Colon Carcinoma Metastatic in the Brain (tissue), 2 donors: ENCODE data around the gene SLIRP.

GRCh38 chr14:76956327-76957120, 72.0 kb downstream of the IRF2BPL start:
- PRO-cap, 2 experiments = peak in 1 of 2 experiments; most common minus-strand start chr14:76956775 (in 1)

DNA sequence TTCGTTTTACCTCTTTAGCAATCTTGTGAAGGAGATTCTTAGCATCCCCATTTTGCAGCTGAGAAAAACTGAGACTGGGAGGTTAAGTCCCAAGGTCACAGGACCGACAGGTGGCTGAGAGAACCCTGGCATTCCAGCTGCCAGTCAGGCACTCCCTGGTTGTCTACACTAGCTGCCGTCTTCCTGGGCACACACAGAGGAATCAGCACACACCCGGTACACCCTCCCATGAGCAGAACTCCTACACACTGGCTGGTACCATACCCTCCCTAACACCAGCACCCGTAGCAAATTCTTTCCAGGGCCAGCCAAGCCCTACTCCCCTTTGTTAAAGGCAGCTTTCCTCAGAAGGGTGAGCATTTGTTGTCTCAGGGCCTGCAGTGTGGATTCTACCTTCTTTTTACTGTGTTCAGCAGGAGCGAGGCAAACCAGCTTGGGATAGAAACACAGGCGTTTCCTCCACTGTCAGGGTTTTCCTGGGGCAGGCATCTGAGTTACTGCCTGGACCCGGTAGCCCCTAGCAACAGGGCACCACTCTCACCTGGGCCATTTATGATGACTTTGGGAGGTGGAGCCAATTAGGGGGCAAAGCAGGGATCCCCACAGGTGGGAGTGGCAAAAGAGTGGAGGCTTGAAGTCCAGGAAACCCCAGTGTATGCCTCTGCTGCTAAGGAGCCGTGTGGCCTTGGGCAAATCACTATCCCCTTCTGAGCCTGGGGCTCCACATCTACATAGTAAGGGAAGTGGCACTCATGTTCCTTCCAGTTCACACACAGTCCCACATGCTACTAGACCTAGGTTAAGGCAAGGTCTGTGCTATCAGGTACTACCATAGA, 70.1 kb downstream of the IRF2BPL start:
- PRO-cap, 2 experiments = no peak in any of the 2 experiments

GRCh38 chr14:76976127-76976815, 52.2 kb downstream of the IRF2BPL start:
- PRO-cap, 2 experiments = no peak in any of the 2 experiments

GRCh38 chr14:77014086-77014718, 14.3 kb downstream of the IRF2BPL start:
- PRO-cap, 2 experiments = no peak in any of the 2 experiments

DNA sequence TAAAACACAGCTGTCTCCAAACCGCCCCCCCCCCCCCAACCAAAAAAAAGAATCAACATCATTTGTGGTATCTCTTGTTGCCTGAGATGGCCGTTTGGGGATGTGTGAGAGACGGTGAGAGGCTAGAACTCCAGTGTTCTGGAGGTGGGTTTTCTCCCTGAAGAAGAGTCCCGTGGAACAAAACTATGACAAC, 3.7 kb upstream of the IRF2BPL start:
- PRO-cap, 2 experiments = no peak in any of the 2 experiments

GRCh38 chr14:77036384-77037181, 8.1 kb upstream of the IRF2BPL start:
- PRO-cap, 2 experiments = no peak in any of the 2 experiments

GRCh38 chr14:77086312-77086784, 11.7 kb upstream of the CIPC start:
- PRO-cap, 2 experiments = no peak in any of the 2 experiments

GRCh38 chr14:77204146-77204936, 22.7 kb downstream of the TMEM63C start:
- PRO-cap, 2 experiments = no peak in any of the 2 experiments

GRCh38 chr14:77427243-77427584, 3.9 kb upstream of the NOXRED1 start:
- PRO-cap, 2 experiments = no peak in any of the 2 experiments

DNA sequence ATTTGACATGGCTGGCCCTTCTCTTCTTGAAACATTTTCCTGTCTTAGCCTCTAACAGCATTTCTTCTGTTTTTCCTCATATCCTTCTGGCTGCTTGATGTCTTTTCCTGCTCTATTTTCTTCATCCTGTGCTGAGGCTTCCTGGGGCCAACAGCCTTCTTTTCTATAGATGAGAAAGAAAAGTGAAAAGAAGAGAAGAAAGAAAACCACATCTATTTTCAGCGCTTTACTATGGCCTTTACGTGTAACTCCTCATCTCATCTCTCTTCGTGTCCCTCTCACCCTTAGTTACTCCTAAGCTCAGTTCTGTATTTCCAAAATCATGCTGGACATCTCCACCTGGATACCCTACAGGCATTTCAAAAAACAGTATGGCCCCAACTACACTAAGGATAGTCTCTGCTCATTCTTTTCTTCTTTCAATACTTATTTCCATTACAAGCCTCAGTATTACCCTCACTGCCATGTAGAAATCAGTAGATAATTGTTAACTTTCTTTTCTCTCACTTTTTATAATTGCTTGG, 20.1 kb downstream of the ALKBH1 start:
- PRO-cap, 2 experiments = no peak in any of the 2 experiments

DNA sequence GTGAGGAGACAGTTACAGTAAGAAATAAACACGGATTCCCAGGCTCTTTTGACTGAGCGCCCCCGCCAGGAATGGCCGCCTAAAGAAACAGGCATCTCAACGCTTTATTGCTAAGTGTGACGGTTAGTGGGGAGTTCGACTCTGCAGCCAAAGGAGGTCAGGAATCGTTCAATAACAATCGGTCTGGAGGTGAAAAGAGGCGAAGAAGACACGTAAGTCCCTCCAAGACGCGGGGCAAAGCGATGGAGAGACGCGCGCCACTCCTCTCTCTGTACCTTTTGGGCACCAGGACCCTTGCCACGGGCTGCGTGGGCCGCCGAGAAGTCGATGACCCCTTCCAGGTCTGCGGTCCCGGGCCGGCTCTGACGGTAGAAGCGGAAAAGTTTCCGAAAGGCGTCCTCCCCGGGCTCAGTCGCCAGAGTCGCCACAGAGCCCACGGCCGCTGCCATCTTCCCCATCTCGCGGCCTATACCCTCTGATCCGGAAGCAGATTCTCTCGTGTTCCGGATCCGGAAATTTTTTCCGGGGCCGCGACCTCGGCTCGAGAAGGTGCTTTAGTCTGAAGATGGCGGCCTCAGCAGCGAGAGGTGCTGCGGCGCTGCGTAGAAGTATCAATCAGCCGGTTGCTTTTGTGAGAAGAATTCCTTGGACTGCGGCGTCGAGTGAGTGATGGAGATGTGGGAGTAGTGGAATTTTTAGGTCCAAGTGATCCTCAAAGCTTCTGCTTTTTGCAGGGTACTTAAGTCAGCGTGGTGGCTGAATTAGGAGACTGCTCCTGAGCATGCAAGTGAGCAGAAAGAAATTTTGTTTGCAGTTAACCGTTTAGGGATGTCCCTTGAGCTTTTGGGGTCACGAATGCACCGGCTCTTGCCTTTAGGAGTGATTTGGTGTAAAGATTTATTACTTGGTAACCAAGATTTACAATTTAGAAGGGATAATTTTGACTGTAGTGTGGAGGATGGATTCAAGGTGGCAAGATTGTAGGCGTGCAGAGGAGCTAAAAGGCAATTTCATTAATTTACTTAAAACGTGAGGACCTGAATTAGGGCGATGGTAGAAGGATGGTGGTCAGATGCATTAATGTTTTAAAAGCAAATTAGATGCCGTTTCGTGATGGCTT, at the start of gene SLIRP:
TSS of gene SLIRP (plus strand) at position 557 of the 1,120 bp plus-strand sequence.
- PRO-cap, 2 experiments = peak in 2 of 2 experiments; most common plus-strand start position 557 of the sequence (in 2); most common minus-strand start position 468 of the sequence (in 1)

DNA sequence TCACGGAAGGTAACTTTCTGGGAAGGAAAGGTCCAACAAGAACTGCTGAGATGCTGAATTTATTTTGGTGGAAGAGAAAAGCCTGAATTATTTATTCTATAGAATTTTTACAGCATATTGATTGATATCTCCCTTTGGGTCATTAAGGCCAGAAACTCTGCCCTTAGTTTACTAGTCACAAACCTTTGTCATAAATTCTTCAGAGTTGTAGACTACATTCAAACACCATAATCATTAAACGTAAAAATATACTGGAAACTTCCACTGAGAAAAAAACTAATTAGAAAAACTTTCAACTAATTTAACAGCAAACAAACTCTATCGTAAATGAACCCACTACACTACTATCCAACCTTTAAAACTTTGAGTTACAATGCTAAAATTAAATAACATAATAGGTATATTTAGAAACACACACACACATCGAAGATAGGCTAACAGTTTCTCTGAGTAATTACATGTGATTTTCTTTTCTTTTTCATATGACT, 55.9 kb upstream of the DIO2 start:
- PRO-cap, 2 experiments = no peak in any of the 2 experiments

- PRO-cap, 2 experiments = no peak in any of the 2 experiments
Measured at GRCh38 chr14:81178380-81179499, 42.0 kb downstream of the GTF2A1 start.

DNA sequence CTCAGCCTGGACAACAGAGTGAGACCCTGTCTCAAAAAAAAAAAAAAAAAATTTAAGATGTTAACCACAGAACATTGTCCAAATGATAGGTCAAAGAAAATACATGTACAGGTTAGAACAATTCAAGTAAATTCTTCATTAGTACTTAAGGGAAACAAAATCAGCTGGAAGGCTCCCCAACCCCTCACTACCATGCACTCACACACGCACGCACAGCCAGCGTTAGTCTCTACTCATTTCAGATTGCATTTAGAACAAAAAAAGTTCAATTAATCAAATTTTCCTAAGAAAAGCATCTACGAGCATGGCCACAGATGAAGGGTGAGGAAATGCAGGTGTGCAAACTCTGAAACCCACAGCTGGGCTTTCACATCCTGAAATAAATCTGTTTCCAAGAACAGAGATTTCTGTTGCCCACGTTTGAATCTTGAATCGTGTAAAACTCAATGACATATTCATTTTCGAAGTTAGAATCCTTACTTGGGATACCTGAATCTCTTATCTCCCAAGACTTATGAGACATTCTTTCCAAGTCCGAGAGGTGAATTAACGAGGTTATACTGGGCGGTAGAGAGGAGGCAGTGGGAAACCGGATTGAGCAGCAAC, 62.6 kb downstream of the SEL1L start:
- PRO-cap, 2 experiments = no peak in any of the 2 experiments

DNA sequence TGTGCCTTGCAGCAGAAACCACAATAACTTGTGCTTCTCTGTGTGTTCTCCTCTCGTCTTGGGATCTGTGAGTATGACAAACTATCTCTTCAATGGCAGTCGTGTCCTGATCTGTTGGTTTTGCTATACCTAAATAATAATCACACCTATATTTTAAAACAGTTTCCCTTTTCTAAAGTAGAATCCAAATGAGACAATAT, 67.4 kb upstream of the SEL1L start:
- PRO-cap, 2 experiments = peak in 1 of 2 experiments; most common minus-strand start position 59 of the sequence (in 1)

- PRO-cap, 2 experiments = no peak in any of the 2 experiments
Measured at GRCh38 chr14:83988301-83988634, 1541.7 kb upstream of the FLRT2 start.

DNA sequence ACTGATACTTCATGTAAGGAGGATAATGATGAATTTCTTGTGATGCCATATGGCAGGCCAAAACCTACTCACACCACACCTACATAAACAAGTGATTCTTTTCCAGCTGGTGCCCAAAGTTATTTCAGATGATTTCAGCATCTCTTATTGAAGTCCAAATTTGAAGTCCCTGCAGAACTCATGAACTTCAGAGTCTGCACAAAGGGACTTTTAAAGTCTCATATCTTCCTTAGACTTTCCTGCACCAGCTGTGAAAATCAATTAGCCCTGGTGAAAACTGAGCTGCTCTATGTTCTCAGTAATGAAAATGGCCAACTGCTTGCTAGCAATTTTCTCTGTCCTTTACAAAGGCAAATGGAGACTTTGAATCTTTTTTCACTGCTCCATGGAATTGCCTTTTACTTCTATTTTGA, 872.3 kb upstream of the FLRT2 start:
- PRO-cap, 2 experiments = no peak in any of the 2 experiments

DNA sequence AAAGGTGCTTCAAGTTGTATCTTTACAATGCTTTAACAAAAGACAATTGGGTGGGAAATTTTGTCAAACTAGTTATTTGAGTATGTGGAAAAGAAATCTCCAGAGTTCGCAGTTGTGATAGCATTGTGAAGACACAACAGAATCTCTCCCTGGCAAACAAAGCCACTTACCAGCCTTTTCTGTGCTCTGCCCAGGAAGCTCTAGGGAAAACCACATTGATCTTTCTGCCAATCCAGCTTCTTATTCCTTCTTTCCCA, 166.2 kb upstream of the FLRT2 start:
- PRO-cap, 2 experiments = no peak in any of the 2 experiments

- PRO-cap, 2 experiments = no peak in any of the 2 experiments
Measured at GRCh38 chr14:88129825-88130640, 125.1 kb downstream of the GPR65 start.

GRCh38 chr14:88551848-88552523, 2.8 kb downstream of the PTPN21 start:
- PRO-cap, 2 experiments = no peak in any of the 2 experiments